Measurements from ENCODE around the genes SLC17A6 and MUC15.

DNA sequence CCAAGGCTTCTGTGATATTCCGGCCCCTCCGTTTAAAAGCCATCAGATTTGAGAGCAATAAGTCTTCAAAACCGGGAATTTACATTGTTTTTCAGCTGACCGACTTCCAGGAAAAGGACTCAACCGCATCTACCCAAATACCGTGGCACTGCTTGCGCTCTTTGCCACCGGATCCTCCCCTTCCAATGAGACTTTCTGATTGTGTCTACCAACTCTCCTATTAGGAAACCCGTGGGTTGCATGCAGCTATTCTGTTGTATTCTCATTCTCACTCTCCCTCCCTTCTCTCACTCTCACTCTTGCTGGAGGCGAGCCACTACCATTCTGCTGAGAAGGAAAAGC lies at the start of gene SLC17A6:
Gene SLC17A6, plus strand, starts transcription at position 290 of the 342 bp plus-strand sequence.
- PRO-cap = no peak

DNA sequence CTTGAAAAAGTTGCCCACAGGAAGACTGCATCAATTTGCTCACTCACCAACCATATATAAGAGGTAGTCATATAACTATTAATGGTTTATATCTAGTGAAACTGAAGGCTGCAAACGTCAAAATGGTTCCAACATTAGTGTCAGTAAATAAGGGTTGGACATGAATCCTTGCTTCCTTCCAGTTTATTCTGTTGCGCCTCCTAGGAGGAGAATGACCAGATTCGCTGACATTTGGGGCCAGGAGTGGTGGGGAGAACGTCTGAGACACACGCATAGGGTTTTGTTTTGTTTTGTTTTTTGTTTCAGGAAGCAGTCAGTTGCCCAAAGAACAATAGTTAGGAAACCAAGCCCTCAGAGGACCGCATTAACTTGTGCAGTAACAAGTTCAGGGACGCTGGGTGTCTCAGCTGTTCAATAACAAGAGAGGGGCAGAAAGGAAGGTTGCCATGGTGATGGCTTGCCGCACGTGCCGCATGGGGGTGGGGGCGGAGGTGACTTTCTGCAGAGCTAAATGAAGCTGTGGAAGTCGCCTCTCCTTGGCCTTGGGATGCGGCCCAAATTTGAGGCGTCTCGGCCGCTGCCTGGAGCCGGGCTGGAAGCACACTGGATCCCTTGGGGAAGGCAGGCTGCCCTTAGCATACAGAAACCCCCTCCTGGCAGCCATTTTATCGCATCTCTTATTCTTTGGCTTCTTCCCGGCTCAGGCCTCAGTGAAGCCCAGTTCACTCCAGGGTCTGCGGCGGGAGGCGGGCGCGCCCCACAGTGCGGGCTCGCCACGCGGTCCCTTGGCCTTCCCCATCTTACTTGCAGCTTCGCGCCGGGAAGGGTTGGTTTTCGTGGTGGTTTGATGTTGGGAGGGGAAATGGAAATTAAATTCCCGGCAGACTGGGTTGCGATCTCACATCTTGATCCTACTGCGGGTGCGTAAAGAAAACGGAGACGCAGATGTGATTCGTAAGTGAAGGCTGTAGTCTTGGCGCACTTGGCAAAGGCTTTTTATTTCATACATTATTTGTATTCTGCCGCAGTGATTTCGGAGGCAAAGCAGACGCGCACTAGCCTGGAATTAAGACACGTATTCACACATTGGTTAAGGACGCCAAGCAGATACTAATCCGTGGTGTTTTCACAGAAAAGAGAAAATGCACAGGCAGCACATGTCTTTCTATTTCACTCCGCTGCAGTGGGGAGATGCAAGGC lies 94.2 kb downstream of the SLC17A6 start:
- PRO-cap = no peak

- PRO-cap = no peak
Measured at GRCh38 chr11:22666194-22666422, 303 bp upstream of the GAS2 start.

- PRO-cap = no peak
Measured at GRCh38 chr11:22785268-22785467, 44.4 kb downstream of the SVIP start.

- PRO-cap = no peak
Measured at GRCh38 chr11:26284988-26285241, 47.0 kb upstream of the ANO3 start.

- PRO-cap = no peak
Measured at GRCh38 chr11:26571837-26573348, at the start of gene MUC15. TSS of gene MUC15 (minus strand) at chr11:26572263.

GRCh38 chr11:26597125-26597428 lies 25.0 kb upstream of the MUC15 start:
- PRO-cap = no peak

DNA sequence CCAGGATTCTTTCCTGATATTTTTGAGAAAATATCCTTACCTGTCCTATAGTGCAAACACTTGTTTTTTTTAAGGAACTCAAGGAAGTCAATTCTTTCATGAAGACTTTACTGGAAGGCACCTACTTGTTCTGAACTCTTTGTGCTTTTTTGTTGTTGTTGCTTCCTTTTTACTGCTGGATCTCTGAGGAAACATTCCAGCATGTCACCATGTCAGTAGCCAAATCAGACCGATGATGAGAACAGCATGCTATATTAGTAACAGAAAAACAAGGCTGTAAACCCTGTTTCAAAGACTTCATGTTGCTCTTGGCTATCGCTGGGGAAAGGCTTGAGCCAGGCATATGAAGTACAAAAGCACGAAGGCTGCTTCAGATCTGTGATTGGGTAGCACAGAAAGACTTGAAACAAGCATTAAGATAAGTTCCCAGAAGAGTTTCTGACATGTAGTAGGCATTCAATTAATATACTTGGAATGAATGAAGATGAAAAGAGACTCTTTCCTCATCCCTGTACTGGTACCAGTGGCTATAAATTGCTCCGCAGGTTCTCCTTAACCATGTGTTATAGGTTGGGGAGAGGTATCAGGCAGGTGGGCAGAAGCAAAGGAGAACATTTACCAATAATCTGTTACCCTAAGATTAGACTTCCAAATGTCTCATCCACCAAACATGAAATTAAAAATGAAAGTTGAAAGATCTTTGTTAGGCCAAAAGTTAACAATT lies 125.7 kb upstream of the SLC5A12 start:
- PRO-cap = no peak

DNA sequence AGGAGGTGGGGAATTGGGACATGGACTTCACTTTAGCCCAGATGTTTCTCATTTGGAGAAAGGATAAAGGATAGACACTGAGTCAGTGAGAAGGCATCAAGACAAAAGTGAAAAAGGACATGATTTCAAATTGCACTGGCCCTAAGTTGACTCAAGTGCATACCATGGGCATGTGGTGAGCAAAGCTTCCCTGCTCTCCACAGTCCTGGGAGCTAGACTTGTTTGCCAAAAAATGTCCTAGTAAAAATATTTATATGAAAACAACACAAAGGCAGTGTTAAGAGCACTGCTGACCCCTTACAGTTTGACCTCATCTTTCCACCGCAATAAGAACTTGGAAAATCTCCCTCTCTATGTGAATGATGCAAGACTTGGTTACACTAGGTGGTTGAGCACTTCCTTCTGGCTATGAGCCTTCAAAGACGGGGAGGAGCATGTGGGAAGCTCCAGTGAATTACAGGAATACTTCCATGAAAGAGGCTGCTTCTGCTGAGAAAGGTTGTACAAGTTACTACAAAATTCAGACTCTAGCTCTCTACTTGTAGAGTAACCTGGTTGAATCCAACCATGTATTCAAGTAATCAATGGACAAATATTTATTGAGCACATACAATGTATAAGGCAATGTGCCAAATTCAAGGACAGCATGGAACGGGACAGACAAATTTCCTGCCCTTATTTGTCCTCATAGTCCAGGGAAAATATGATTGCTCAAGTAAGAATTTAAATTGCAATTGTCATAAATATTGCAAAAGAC lies 46.4 kb upstream of the FIBIN start:
- PRO-cap = no peak

GRCh38 chr11:27367135-27367788 lies 4.2 kb upstream of the CCDC34 start:
- PRO-cap = no peak

DNA sequence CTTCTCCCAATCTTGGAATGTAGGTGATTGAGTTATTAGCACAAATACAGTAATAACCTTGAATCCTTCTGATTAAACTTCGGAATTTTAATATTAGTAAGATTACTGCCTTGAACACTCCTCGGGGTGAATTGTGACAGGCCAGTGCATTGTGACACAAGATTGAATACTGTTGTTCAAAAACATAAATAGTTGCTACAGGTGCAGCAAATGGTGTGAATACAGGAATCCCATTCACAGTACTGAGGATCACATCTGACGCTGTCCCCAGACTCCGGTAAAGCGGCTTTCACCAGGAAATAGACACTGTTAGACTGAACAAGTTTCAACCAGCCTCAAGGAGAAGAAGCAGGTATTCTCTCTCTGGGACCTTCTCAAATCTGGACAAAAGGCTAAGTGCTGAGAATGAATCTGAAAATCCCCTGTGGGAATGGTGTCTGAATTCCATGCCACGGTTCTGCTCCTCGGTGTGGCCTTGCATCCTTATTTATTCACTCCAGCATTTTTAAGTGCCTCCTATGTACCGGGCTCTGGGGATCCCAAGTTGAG lies 3.6 kb downstream of the LGR4 start:
- PRO-cap = no peak

DNA sequence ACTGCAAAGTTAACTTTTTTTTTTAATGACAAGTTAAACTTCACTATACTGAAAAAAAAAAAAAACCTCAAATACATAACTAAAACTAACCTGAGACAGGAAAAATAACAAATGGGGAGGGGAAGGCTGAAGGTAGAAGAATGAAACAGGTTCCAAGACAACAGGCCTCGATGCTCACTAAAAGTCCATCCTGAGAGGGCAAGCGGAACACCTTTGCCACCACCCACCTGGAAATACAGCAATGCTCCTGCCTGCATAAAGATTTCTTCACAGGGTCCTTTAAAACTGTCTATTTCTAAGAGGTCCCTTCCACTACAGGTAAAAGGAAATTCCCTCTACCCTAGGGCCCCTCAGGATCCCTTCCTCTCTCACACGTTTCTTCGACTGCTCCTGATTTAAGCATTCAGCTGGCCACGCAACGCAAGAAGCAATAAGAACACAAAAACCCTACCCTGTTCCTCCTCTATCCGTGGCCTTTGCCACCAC lies 1.9 kb downstream of the LGR4 start:
- PRO-cap = no peak

- PRO-cap = no peak
Measured at GRCh38 chr11:27507229-27507629, 660 bp upstream of the LIN7C start.

DNA sequence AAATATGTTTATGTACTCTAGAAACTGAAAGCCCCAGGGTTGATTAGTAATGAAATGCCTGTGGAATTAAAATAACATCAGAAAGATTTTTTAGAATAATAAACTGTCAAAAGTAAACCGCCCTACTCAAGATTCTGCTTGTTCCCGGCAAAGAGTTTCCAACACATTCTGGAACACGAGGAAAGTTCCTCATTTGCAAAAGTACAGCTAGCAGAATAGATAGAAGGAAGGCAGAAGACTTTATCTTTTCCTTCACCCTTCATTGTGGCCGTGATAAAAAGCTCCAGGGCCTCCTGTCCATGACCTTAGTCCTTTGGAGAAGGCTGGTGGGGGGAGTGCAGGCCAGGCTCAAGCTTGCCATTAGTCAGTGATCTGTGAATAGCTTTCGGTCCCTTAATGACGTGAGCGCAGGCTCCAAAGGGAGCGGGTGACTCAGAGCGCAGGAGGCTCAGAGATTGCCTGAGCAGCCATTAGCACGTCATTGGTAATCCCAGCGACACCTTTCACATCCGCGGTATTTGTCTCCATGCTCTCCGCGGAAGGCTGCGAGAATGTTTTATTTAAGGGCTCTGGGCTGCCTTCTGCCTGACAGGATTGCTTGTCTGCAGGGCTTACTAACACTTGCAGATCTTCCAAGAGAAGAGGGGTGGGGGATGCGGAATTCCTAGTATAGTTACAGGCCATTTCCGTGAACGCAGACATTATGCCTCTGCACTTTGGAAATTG lies 458.4 kb downstream of the METTL15 start:
- PRO-cap = no peak

DNA sequence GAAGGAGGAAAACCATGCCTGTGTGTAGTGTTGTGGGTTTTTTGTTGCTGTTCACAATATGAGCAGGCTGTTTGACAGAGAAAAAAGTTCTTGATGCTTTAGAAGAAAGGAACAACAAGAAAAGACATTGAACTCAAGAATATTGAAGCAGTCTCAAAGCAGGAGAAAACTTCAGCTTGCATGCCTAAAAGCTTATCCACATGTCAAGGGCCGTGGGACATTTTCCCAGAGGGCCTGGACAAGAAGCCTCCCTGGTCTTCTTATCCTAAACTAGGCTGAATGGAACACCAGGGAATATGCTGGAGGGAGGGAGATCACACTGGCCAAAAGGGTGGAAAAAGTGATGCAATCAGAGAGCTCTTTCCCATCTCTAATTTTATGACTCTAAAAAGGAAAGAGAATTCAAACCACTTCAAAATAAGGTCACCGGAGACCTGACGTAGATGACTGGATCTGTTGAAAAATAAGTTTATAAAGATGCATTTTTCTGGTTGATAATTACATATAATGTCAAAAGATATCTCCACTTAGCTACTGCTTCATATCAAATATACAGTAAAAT lies 107.2 kb downstream of the MPPED2 start:
- PRO-cap = bidirectional peak, plus-strand start at position 410 of the sequence, minus-strand start at position 267 of the sequence

DNA sequence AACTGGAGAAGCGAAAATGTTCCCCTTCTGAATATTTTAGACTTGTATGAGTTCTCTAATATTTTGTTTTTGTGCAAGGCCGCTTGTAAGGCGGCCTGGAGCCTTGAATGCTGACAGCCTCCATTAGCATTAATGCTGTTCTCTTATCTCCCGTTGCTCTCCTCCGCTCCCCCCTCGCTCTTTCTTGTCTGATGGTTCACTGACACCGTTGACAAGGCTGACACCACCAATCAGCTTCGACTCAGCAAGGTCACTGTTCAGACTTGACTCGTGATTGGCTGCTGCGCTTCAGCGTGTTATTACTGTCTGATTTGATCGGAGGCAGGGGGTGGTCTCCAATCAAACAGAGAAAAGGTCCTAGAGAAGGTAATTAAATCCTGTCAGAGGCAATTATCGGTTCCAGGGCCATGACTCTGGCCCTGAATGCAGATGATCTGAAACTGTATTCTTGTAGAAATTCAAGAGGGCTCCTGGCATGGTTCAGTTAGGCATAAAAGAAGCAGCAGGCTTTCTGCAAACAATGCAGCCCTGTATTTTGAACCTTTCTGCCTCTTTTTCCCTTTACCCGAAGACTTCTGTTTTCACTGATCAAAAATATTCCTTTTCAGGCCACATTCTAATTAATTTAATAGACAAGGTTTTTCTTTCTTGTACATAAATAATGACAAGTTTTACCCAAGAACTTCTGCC lies 49.3 kb upstream of the MPPED2 start:
- PRO-cap = unidirectional peak, minus-strand start at position 186 of the sequence

DNA sequence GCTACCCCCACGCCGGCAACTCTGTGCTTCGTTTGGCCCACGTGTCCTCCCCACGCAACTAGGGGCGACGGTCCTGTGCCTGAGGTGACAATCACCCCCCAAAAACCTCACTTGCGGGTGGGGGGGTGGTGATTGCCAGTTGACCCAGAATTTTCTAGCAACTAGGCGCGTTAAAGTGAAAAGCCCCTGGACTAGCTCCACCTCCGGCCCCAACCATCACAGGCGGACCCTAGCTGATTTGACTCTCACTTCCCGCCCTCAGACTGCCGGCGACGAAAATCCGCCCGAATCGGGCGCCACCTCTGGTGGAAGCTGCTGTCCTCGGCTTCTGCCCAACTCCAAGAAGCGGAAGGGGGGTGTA lies 12.6 kb downstream of the PAX6 start:
- PRO-cap = no peak

DNA sequence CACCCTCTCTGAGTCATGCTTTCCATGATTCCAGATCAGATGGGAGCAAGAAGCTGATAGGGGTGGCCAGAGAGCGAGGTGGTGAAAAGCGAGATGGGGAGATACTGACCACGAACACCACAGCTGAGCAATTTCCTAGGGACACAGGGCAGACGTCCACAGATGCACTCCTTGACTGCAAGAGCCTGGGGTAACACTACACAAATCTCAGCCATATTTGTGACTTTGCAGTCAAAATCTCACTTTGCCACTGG lies 22.7 kb upstream of the RCN1 start:
- PRO-cap = unidirectional peak, plus-strand start at position 69 of the sequence

DNA sequence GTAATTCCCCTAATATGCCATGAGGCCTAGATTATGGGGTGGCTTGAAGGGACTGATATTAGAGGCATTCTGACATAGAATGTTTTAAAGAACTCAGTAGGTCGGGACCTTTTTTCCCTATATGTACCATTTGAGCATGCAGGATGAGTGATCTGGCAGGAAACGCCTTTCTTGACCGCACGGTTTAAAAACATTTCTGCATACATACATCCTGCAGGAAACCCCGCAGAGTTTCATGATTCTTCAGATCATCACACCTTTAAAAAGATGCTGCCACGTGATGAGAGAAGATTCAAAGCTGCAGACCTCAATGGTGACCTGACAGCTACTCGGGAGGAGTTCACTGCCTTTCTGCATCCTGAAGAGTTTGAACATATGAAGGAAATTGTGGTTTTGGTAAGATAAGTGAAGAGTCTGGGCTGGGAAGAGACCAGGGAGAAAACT lies 7.3 kb downstream of the RCN1 start:
- PRO-cap = no peak

GRCh38 chr11:32442890-32443835 lies 7.8 kb upstream of the WT1 start:
- PRO-cap = no peak